Bile duct (tissue), 1 donor: ENCODE measurements around a stretch of chr7.

DNA sequence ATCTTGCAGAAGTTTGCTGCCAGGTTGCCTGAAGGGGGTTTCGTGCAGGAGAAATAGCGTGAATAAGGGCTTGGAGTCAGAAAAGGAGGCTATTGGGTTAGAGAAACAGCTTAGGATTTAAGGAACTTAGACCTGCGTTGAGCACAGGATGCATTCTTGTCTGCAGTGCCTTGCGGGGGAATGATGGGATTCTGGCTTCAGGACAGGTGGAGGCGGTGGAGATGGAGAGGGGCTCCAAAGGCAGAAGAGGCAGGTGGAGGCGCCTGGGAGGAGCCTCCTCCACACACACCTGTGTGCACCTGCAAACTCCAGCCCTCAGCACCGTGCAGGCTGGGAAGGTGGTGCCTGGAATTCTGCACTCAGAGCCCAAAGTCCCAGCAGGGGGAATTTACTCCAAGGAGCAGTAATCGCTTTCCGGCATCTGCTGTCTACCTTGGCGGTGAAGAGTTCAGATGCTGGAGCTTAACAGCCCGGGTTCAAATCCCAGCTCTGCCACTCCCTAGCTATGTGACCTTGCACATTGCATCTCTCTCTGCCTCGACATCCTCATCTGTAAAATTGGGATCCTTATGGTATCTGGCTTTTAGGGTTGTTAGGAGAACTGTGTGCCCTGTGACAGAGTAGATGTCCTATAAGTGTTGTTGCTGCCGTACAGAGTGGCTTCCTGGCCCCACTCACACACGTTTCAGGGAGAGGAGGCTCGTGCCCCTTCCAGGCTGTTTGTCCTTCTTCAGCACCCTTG lies 1.9 kb downstream of the CLIP2 start:
- PRO-cap, result no peak

GRCh38 chr7:74371091-74371829 lies 82.1 kb downstream of the CLIP2 start:
- PRO-cap, result no peak

DNA sequence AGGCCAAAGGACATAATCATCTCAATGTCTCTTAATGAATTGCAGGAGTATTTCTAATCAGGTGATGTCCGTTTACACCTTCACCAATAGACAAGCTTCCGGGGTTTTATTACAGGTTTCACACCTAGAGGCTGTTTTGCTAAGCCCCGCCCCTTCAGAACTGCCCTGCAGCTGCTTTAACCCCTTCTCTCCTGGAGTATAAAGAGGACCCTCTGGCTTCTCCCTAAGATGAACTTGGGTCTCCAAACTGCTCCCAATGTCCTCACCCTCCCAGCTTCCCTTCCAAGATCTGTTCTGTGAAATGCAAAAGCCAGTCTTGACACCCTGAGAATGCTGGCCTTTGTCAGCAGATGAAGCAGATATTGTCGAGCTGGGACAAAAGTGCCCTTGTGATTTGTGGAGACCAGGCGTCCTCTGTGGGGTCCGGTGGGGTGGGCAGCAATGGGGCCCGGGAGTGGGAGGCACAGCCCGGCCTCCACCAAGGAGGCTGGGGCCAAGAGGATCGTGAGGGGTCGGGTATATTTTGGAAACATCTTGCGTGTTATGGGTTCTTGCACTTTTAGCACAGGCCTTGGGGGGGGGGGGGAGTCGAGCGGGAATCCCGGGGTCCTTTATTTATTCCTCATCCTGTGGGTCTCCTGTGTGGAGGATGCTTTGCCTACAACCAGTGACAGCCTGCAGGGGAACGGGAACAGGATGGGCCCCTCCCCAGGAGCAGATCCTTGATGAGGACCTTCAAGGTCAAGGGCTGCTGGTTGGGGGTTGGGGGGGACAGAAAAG lies 81.7 kb upstream of the GTF2IRD1 start:
- PRO-cap, result bidirectional peak, plus-strand start at position 438 of the sequence, minus-strand start at position 335 of the sequence

DNA sequence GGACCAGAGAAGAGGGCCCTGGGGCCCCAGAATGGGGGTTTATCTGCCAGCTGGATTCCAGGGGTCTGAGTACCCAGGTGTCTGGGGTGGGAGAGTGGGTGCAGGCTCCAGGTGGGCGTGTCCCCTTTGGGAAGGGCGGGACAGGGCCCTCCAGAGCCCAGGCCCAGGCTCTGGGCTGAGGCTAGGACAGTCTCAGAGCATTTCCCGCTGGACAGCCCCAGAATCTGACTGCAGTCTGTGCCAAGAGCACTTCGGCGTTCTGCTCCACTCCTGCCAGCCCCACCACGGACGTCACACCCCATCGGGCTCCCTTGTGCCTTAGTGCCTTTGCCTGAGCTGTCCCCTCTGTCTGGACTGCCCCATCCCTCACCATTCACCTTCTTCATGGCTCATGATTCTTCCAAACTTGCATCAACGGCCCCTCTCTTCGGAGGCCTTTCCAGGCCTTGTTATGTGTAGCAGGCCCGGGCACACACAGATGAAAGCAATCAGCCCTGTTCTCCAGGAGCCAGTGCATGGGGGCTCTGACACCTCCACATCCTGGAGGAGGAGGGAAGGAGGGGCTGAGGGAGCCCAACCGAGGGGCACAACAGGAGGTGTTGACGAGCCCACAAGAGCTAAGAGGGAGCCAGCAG lies 41.5 kb downstream of the GTF2IRD1 start:
- PRO-cap, result no peak

- PRO-cap, result no peak
Observed at GRCh38 chr7:74515278-74515707, 61.6 kb downstream of the GTF2IRD1 start.

DNA sequence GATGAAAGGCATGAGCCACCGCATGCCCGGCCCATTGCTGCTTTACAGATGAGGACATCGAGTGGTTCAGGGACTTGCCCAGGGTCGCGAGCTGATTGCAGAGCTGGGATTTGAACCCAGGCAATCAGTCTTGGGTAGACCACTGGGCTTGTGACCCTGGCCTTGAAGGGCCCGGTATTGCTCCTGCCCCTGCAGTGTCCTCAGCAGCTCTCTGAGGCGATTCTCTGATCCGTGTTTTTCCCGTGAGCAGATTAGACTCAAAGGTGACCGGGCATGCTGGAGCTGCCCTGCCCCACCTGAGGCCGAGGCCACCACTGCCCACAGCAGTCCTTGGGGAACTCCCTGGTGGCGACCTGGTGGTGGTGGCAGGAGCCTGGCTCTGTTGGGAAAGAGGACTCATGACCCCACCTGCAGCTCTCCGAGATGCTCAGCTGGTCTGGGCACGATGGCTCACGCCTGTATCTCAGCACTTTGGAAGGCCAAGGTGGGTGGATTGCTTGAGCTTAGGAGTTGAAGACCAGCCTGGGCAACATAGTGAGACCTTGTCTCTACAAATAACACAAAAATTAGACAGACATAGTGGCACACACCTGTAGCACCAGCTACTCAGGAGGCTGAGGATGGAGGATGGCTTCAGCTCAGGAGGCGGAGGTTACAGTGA lies 76.1 kb upstream of the GTF2I start:
- PRO-cap, result no peak

DNA sequence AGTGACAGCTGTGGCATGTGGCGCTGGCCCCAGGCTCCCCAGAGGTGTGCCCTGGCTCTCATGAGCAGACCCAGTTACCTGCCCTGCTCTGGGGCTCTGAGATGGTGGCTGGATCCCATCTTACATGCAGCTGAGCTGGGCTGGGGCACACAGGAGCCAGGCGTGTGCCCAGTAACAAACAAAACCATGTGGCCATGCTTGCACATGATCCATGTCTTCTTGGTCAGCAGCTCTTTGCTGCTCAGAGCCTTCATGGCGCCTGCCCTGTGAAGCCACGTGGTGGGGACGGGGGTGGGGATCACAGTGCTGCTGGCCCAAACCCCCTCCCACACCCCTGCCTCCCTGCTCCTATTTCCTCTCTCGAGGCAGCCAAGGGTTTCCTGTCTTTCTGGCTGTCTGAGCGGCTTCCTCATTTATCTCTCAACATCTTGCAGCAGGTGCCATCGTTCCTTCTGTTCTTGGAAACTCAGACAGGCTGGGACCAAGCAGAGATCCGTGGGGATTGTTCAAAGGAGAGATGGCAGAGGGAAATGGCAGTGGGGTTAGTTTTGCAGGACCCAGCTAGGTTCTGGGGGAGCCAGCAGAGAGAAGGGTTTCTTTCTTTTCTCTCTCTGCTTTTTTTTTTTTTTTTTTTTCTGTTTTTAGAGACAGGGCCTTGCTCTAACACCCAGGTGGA lies 40.1 kb upstream of the GTF2I start:
- PRO-cap, result no peak

DNA sequence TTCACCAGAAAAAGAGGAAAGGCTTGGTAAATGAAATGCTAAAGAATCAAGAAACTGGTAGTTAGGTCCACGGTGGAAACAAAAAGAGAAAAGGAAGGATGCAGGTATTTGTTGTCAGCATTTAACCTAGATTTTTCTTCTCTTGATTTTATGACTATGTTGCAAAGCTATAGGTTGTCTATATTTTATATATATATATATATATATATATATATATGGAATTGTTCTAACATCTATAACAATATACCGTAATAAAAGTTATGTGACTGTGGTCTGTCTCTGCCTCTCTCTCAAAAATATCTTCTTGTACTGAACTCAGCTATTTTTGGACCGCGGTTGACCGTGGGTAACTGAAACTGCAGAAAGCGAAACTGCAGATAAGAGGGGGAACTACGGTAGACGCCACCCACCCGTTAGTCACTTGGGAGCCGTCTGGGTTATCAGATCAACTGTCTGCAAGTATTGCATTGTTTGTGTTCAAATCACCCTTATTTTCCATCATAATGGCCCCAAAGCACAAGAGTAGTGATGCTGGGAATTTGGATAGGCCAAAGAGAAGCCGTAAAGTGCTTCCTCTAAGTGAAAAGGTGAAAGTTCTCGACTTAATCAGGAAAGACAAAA lies 7.6 kb upstream of the GTF2I start:
- PRO-cap, result bidirectional peak, plus-strand start at position 416 of the sequence, minus-strand start at position 292 of the sequence

DNA sequence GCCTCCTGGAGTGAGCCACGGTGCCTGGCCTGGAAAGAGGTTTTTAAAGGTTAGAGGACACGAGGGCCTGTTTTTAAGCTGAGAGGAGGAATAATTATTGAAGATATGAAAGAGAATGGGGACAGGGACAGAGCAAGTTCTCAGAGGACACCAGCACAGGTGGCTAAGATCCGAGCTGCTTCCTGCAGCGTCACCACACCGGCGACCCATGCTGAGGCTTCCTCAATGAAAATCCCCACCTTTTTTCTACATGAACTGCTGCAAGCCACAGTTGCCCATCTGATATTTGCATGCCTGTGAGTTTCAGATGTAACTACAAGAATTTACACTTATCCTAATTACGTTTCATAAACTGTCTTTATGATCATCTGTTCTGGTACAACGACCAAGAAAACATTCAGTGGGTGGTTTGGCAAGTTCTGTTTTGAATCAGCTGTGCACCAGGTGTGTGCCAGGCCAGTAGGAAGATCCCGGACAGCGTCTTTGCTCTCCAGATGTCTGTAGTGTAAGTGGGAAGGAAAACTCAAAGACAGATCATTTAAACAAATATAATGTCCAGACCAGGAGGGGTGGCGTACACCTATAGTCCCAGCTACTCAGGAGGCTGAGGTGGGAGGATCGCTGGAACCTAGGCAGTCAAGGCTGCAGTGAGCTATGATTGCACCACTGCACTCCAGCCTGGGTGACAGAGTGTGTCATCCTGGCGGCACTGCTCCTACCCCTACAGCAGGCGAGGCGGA lies 75.8 kb downstream of the HIP1 start:
- PRO-cap, result no peak

DNA sequence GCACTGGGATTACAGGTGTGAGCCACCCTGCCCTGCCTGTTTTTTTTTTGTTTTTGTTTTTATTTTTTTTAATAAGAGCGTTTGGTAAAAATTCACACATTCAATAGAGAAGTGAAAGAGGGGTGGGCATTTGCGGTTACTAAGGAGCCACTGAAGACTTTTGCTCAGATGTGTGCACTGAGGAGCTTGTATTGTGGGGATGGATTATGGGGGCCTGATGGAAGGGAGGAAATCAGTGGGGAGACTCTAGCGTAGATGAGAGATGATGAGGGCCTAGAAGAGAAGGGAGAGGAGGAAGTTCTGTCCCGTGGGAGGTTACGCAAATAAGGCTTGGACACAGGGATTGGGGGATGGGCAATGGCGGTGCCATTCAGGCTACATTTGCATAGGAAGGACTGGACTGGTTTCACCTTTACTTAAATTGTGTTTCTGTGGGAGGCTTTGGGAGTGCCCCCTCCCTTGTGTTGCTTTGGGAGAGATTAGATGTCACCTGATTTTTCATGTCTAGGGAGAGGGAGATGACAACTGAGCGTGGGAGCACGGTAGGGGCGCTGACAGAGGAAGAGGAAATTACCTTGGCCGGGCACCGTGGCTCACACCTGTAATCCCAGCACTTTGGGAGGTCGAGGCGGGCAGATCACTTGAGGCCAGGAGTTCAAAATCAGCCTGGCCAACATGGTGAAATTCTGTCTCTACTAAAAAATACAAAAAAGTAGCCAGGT lies 2.2 kb upstream of the HIP1 start:
- PRO-cap, result no peak

- PRO-cap, result no peak
Observed at GRCh38 chr7:75881817-75882577, 3.2 kb downstream of the RHBDD2 start.

GRCh38 chr7:75889554-75890381 lies 10.9 kb downstream of the RHBDD2 start:
- PRO-cap, result no peak

- PRO-cap, result no peak
Observed at GRCh38 chr7:75907069-75907861, 7.7 kb upstream of the POR start.

DNA sequence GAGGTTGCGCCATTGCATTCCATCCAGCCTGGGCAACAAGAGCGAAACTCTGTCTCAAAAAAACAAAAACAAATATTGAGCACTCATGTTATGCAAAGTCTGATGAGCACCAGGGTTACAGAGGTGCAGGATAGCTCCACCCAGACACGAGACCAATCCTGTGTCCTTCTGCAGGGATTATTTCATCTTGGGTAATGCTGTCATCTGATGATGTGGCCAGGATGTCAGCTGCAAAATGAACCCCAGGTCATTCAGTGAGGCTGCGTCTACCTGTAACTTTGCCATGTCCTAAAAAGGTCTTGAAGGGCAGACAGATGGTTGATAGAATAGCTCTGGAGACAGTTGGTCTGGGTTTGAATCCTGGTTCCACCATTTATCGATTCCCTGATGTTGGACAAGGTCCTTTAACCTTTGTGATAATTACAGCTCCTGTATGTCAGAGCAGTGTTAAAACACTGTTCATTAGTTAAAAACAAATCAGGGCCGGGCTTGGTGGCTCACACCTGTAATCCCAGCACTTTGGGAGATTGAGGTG lies 11.9 kb downstream of the POR start:
- PRO-cap, result no peak

GRCh38 chr7:75969545-75970528 lies 24.6 kb downstream of the TMEM120A start:
- PRO-cap, result no peak

GRCh38 chr7:75979982-75980591 lies 14.3 kb downstream of the TMEM120A start:
- PRO-cap, result no peak

DNA sequence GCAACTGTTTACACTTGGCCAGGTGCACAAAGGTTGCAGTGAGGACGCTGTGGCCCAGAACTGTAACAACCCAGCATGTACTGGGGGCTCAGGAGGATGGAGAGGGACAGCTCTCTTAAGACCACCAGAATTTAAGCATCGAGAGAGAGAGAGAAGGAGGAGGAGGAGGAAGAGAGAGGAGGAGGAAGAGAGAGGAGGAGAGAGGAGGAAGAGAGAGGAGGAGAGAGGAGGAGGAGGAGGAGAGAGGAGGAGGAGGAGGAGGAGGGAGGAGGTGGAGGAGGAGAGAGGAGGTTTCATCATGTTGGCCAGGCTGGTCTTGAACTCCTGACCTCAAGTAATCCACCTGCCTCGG lies 11.2 kb upstream of the TMEM120A start:
- PRO-cap, result no peak

DNA sequence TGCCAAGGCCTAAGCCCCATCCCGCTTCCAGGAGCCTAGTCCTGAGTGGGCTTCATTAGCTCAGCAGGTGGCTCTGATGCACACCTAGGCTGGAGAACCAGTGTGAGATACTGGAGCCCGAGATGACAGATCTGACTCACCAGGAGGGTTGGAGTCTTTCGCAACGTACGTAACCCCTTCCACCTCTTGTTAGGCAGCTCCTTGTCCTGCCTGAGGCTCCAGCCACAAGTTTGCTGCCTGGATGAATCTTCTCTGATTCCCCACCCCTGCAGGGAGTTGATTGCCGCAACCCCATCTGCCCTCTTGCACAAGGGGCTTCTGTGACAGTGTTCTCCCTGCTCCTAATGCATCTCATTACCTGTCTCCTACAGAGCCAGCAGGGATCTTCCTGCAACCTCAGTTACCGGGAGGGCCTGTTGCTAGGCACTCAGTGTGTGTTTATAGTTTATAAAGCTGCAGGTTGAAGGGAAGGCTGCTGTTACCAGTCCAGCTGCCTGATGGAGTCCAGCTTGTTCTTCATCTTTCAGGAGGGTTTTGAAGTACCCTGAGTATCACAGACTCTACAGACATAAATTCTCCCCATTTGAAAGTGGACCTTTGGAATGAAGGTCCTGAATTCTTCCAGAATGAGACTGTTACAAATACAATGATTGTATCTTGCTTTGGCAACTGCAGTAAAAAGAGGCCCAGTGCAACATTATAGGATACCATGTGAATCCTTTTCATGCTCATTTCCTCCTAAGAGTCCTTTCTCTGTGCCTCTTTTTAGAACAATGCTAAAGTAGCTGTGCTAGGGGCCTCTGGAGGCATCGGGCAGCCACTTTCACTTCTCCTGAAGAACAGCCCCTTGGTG lies 6.4 kb downstream of the MDH2 start:
- PRO-cap, result no peak

- PRO-cap, result no peak
Observed at GRCh38 chr7:76064613-76064926, 16.7 kb downstream of the MDH2 start.

DNA sequence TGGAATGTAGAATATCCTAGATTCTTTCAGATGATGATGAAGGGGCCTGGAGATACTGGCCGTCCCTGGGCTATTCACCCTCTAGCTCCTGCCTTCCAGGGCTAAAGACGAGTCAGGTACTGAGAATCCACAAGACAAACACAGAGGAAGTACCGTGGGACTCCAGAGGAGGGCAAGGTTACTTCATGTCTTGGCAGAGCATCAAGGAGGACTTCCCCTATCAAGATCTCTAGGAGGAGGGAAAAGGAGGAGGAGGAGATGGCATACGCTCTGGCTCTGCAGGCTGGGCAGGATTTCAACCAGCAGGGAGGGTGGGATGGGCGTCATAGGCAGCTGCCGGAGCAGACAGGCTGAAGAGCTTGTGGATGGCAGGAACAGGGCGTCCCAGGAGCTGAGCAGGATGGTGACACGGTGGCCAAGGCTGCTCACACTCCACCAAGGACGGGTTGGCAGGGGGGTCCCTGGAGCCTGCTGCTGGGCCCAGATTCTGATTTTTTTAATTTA lies 21.3 kb downstream of the MDH2 start:
- PRO-cap, result no peak